HGPS cell (cell line): Measurements from ENCODE around the gene CHCHD2.

DNA sequence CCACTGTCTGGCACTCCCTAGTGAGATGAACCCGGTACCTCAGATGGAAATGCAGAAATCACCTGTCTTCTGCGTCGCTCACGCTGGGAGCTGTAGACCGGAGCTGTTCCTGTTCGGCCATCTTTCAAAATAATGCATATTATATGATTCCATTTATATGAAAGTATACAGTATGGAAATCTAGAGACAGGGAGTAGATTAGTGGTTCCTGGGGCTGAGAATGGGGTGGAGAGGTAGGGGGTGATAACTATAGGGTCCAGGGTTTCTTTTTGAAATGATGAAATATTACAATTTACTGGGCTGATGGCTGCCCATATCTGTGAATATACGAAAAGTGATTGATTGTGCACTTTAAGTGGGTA is 3.2 kb upstream of the POM121L12 start:
- RRBS = no CpG with 5 or more reads among the region's 7 CpGs

GRCh38 chr7:54888205-54889136 is 129.5 kb upstream of the SEC61G start:
- RRBS = no CpG with 5 or more reads among the region's 38 CpGs

GRCh38 chr7:55021199-55021609 is 2.4 kb downstream of the EGFR start:
- RRBS = no CpG with 5 or more reads among the region's 9 CpGs

DNA sequence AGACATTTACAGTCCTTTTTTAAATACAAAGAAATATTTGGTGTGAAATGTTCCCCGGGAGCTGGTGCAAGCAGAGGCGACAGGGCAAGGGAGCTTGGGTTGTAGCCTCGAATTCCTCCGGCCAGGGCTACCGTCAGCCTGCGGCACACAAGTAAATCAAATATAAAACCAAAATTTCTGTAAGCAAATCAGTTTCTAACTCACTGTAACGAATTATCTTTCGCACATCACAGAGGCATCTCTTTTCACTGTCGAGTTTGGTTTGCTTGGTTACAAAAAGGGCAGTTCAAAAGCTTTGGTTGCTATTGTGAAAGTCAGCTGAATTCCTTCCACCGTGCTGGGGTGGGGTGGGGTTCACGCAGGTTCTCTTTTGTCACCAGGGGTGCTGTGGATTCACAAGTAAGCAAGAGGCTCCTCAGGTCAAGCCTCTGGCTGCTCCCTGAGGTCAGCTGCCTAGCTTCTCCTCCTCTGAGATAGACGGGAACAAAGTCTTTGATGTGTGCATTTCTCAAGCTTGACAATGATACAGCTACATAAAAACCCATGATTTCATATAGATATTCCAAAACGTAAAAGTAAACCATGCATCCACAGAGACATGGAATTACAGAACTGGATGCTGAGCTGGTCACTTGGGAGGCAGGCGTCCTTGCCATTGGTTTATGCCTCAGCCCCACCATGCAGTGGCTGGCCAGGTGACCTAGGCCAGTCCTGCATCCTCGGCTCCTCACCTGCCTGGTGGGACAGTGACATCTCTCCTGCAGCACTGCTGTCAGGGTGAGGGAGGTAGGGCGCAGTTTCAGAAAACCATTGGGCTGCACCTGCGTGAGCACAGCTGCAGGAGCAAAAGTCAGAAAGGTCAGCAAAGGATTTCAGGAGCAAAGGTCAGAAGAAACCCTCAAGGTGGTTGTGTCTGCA is 47.8 kb downstream of the EGFR start:
- RRBS = no CpG with 5 or more reads among the region's 17 CpGs

DNA sequence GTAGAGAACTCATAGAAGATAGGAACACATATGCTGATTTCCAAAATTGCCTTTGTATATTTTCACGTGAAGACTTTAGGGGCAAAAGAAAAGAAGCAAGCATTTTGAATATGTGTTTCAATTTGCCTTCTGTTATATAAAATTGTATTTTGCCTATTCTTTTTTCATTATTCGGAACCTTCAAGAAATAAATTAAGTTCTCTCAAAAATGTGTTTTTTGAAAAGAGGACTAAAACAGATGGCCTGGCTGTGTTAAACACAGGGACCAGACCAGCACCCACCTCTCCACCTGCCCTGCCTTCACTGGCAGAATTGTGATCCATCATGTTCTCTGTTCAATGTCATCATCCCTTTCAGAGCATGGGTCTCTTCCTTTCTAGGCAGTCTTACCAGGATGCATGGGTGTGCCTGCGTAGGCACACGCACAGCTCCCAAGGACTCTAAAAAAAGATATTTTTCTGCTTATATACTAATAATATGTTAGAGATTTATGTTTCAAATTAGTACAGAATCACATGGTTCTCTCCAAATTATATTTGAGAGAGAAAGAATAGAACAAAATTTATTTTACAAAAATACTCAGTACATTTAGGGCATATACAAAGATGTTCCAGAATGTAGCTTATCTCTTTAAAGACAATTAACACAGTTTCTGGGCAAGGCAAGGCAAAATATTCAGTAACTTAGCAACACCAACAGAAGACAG is 52.6 kb downstream of the EGFR start:
- RRBS = no CpG with 5 or more reads among the region's 4 CpGs

DNA sequence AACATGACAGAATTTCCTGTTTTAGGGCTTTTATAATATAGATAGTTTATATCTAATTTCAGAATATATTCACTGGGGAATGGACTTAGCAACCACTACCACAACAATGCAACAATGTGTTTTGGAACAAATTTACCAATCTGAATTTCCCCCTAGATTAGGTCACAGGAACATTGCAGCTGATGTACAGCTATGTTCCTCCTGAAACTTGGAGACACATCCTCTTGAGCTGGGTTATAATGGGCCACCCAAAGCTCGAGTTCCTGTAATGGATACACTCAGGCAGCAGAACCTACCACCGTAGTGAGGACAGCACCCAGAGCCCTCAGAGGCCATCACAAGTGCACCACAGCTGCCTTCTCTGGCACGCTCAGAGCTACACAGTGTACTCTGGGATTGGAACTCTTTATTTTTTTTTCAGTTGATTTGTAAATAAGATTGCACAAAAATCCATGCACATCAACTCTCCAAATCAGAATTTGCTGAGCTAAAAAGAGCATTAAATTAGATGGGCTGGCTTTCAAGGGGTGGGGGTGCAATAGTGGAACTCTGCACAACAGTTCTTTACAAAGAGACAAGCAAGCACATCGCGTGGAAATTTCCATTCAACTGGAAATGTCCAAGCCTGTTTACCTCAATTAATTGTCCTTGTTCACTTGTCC is 56.7 kb downstream of the EGFR start:
- RRBS = no CpG with 5 or more reads among the region's 5 CpGs

DNA sequence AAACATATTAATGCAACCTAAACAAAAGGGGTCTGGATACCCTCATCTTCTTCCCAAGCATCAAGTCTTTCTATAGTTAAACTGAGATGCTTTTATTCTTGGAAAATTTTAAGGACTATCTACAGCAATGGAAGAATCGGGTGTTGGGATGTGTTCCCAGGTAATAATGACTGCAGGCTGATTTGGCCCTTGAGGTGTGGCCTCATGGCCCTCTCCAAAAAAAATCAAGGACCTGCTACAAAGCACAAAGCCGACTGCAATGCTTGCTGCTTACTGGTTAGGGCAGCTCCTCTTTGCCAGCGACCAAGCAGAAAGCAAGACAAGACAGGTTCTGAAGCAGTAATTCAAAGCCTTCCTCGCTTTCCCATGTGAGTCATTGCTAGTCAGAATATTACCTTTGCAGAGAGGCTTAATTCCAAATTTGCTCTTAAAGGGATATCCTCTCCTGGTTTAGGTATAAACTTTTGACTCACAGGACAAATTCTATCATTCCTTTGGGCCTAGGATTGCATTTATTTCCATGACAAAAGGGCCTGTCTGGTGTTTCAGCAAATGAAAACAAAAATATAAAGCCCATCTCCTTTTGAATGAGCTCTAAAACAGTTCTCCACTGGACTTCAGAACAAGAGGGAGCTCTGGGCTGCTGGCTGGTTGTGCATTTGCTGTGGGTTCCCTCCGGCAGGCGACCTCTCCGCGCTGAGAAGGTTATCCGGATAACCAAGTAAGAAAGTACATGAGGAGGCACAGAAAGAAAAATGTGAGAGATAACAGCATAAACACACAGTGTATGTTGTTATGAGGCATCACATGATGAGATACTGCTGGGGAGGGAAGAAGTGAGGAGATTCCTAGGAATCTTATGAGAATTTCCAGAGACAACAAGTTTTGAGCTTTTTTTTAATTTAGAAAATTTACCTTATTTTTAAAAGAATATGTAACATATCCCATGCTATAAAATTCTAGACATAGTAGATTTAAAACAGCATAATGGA is 90.7 kb downstream of the EGFR start:
- RRBS = no CpG with 5 or more reads among the region's 9 CpGs

- RRBS = no CpG with 5 or more reads among the region's 5 CpGs
Observed at GRCh38 chr7:55128888-55129457, 110.2 kb downstream of the EGFR start.

DNA sequence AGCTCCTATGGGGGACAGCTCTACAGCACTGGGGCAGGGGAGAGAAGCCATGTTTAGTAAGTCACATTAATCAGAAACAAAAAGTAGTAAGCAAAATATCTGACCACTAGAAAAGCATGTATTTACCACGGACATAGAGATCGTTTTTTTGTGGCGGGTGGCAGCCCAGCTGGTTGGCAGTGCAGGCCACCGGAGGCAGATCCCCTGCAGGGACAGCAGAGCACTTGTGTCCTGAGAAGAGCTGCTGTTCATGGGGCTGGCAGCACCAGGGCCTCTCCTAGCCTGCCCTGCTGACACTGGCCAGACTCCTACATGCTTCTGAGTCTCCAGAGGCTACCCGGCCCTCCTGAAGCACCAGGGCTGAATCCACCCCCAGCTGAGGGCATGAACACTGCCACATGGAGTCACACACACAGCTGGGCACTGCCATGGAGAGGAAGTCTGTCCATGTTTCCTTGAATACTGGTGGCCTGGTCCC is 128.0 kb downstream of the EGFR start:
- RRBS = no CpG with 5 or more reads among the region's 5 CpGs

GRCh38 chr7:55191294-55192275 is 172.8 kb downstream of the EGFR start:
- RRBS = no CpG with 5 or more reads among the region's 21 CpGs

DNA sequence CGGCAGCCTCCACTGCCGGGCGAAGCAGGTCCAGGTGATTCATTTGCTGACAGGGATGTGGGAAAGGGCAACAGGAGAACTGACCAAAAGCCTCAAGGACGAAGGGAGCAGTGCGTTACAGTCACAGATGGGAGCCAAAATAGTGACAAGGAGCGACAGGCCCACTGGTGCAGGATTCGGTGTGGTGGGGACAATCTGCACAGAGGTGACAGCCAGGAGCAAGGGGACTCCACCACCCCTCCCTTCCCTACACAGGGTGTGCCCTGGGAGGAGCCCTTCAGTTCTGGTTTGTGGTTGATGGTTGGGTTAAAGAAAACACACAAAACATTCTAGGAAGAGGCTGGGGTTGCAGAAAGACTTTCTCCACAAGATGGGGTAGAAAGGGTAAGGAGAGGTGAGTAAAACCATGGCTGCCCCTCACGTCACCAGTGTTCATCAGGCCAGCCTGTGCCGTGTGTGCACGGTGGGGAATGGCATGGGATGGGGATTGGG is 96.9 kb downstream of the VOPP1 start:
- RRBS = no CpG with 5 or more reads among the region's 10 CpGs

DNA sequence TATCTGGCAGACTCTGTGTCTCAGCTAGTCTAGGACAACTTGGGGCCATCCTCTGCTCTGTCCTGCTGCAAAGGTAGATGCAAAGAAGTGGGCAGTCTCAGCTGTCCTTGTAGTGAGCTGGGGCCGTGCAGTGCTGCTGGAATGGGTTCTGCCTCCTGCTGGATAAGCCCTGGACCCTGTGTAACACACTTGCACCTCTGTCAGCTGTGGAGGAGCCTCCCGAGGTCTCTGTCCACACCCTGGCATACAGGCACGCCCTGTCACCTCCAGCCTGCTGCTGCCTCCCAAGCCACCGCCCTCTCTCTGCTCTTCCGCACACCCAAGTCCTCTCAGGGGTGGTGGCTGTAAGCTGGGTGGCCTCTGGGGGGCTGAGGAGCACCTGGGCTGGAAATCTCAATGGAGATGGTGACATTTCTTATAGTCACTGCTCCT is 57.5 kb downstream of the VOPP1 start:
- RRBS = no CpG with 5 or more reads among the region's 5 CpGs

DNA sequence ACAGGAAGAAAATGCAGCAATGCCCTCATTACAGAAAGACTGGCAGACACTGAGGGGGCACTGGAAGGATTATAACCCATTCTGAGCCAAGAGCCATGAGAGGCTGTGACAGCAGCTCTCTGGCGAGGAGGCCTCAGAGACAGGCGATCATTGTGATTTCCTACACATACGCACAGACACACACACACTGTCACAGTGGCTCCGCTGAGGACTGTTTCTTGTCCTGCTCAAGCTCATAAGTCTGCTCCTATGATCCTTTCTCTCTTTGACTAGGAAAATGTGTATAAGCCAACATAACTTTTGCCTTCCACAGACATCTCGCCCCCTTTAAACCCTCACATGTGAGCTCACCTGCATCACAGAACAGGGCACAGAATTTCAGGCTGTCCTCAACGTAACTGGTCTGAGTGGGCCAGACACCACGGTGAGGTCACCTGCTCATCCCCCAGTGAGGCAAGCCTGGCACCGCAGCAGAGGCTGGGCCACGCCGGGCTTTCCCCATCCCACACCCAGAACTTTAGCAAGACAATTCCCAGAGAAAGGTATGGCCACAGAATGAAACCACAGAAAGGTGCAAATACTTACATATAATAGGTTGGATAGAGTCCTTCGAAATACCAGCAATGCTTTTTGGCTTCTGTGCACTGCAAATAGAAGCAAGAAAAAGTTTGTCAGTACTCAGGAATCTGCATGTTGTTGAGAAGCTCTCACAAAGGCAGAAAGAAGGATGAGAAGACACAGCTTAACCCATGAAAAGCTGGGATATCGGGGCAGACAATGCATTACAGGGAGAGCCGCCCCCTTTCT is 51.6 kb downstream of the VOPP1 start:
- RRBS = no CpG with 5 or more reads among the region's 13 CpGs

DNA sequence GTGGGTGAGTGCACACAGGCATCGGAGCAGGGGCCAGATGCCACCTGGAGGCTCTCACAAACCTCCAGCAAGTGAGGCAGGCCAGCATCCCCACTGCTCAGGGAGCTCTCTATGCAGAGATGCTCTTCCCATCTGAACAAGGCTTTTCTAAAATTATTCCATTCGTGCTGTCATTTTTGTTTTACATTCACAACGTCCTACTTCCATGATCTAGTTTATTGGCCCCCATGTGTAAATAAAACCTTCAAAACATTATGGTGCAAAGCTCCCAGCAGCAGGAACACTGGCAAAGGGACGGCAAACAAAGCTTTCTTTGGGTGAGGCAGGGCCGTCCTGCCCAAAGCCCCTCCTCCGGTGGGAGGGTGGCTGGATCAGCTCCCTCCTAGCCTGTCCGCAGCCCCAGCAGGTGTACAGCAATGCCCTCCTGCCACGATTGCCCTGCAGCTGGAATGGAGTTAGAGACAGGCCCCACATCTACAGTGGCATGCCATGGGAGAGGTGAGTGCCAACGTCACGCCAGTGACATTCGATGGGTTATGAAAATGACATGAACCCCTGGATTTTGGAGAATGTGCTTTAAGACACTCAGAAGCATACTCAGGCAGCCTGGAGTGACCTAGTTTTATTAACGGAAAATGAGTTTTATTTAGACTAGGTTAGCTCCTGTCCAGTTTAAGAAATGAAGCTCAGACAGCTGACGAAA is 50.4 kb downstream of the VOPP1 start:
- RRBS = no CpG with 5 or more reads among the region's 13 CpGs

DNA sequence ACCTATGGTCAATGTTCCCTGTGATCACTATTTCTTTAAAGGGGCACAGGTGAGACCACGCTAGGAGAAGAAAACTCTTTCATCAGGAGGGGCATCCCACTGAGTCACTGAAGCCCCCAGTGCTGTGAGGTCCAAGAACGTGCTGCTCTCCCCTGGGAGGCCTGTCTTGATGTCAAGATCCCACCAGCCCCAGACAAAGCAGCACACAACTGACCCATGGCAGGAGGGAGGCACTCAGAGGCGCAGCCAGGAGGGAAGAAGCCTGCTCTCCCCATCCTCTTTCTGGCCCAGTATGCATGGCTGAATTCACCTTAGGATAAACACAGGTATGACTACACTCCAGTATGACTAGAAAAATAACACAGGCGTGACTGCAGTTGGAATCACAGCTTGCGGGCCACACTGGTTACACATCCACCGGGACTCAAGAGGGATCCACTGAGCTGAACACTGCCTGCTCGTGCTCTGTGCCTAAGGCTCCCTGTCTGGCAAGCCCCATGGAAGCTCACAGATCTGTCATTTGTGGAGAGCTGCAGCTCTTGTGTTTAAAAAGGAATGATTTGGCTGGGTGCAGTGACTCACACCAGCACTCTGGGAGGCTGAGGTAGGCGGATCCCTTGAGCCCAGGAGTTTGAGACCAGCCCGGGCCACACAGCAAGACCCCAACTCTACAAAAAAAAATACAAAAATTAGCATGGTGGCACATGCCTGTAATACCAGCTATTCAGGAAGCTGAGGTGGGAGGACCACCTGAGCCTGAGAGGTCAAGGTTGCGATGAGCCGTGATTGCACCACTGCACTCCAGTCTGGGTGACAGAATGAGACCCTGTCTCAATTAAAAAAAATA is 26.8 kb downstream of the VOPP1 start:
- RRBS = no CpG with 5 or more reads among the region's 11 CpGs

DNA sequence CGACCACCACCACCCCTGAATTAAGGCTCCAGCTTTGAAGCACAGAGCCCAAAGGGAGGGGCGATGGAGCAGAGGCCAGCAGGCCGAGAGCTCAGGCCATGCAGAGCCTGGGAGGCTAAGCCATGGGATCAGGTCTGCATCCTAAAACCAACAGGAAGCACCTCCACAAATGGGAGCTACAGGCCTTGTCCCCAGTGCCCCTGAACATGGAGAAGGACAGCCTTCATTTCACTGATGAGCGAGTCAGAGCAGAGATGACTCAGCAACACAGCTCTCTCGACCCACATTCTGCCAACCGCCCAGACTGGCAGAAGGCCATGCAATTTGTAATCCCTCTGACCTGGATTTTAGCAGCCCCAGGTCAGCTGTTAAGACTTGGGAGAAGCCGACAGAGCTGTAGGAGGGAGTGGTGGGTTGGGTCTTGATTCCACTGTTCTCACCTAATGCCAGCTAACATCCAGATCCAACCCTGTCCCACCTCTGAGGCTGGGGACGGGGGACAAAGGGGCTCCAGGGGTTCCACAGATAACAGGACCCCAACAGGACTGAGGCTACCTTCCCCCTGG is 25.5 kb downstream of the VOPP1 start:
- RRBS = no CpG with 5 or more reads among the region's 8 CpGs

- RRBS = no CpG with 5 or more reads among the region's 12 CpGs
Observed at GRCh38 chr7:55547750-55548529, 24.4 kb downstream of the VOPP1 start.

- RRBS = no CpG with 5 or more reads among the region's 6 CpGs
Observed at GRCh38 chr7:55999999-56000613, 35.7 kb downstream of the NIPSNAP2 start.

DNA sequence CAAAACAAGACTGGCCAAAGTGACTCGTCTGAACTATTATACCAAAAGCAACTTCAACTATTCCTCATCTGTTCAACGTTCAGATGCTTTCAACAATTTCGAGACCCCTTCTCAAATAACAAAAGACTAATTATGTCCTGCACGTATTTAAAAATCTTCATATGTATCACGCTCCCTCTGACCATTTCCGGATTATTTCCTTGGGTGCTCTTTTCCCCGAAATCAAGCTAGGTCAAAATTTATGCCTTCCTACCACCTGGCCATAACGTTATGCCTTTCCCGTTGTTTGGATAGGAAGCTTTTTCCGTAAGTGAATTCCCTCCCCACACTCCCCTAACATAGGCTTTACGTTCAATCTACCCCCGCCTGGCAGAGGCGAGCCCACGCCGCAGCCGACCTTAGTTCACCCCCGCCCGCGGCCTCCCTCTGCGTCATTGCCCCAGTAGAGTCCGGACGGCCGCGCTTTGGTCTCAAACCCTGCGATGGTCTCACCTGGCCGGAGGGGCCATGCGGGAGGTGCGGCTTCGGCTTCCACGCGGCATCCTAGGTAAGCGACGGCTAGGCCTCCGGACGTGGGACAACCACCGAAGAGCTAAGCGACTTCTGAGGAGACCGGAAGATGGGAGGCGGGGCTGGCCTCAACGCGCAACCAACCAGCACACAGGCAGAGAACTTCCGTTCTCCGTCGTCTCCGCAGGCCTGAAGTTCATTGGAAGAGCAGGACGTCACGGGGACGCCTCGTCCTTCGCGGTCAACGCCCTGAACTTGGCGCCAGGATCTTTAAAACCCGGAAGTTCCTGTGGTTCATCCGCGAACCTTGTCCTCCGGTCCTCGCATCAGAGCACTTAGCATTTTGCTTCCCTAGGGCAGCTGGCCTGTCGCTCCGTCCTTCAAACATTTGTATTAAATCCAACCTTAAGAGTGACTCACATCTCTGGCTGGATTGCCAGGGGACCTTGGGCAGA is at the start of gene CHCHD2:
Gene CHCHD2, minus strand, starts transcription at position 605 of the 965 bp plus-strand sequence.
- RRBS = 2% methylated on average over 9 of the region's 60 CpGs

DNA sequence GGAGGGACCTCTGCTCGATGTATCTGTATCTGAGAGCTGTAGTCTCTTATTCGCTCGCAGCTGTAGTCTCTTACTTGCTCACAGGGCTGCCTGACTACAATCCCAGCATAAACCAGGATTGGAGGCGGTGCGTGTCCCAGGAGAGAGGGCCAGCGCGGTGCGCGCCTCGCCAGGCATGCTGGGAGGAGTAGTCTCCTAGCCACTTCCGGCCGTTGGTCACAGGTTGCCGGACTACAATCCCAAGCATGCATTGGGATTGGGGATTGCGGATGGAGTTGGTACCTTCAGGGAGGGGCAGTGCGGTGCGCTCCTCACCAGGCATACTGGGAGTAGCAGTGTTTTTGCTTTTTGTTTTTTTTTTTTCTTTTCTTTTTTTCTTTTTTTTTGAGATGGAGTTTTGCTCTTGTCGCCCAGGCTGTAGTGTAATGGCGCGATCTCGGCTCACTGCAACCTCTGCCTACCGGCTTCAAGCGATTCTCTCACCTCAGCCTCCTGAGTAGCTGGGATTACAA is 421.8 kb upstream of the NUPR2 start:
- RRBS = no CpG with 5 or more reads among the region's 22 CpGs